Measurements from ENCODE around the genes DPRX, MBOAT7 and LILRA5.

GRCh38 chr19:53079472-53079973 is 23.7 kb downstream of the ZNF160 start:
- RRBS = no CpG with 5 or more reads among the region's 8 CpGs

GRCh38 chr19:53089647-53090434 is 13.4 kb downstream of the ZNF160 start:
- RRBS = no CpG with 5 or more reads among the region's 4 CpGs

- RRBS = no CpG with 5 or more reads among the region's 6 CpGs
These were observed 2.2 kb downstream of the ZNF415 start for GRCh38 chr19:53130612-53130881.

DNA sequence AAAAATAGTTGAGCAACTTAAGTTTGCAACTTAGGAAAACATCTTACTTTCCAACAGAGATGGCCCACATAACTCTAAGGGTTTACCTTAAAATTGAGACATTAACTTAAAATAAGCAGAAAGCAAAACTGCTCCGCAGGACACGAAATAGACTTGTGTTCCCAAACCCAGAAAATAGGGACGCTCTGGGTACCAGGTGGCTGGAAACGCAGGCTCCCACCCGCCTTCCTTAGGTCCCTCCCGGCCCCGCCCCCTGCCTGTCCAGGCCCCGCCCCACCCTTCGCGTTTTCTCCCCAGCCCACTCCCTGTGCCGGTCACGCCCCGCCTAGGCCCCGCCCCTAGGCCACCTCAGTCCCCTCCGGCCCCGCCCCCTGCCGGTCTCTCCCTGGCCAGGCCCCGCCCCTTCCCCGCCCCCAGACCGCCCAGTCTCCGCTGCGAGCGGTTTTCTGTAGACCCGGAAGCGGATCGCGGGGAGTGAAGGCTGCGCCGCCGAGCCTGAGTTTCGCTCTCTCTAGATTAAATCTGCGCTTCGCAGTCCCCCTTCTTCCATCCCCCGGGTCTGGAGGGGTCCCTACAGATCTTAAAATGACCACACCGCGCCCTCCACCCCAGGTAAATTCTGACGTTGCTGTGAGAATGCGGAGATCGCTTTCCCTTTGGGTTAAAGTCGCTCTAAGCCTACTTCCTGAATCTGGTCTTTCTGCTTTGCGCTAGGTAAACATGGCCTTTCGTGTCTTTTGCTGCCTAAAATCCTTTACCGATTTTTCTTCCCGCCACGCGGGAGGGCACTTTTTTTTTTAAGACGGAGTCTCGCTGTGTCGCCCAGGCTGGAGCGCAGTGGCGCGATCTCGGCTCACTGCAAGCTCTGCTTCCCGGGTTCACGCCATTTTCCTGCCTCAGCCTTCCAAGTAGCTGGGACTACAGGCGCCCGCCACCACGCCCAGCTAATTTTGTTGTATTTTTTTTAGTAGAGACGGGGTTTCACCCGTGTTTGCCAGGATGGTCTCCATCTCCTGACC is 3.8 kb upstream of the ZNF665 start:
- RRBS = 17% methylated on average over 22 of the region's 60 CpGs

DNA sequence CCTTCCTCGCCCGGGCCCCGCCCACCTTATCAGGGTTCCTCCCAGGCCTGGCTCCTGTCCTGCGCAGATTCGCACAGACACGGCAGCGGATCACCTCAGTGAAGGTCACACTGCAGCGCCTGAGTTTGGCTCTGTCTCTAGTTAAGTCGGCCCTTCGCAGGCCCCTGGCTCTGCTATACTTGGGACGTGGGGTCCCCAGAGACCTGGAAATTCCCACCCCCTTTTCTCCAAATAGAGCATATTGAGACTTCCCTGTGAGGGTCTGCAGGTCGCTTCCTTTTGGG is 7.2 kb upstream of the ZNF525 start:
- RRBS = 28% methylated on average over 2 of the region's 12 CpGs

GRCh38 chr19:53396346-53396721 is 1.4 kb downstream of the ZNF765 start:
- RRBS = no CpG with 5 or more reads among the region's 4 CpGs

GRCh38 chr19:53422972-53423409 is 8.8 kb upstream of the ZNF761 start:
- RRBS = no CpG with 5 or more reads among the region's 11 CpGs

DNA sequence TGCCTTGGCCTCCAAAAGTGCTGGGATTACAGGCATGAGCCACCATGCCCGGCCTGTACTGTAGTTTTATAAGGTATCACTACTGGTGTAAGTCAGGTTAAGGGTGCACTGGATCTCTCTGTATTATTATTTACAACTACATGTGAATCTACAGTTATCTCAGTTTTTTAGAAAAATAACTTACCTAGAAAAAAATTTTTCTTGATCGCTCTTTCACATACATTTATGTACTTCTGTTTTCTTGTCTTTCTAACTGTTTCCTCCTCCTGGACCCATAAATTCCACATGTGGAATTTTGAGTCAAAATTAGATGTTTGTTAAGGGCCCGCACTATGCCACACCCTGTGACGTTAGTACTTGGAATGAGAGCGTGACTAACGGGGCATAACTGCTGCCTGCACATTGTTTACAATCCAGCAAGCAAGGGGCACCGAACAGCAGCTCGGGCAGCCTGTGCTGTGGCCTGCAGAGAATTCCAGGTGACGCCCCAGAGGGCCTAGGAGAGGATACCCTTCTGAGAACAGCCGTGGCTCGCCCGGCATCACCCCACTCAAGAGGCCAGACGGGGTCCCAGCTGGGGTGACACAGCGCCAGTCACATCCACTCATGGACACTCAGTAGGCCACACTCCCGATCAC is 7.1 kb downstream of the ZNF331 start:
- RRBS = no CpG with 5 or more reads among the region's 15 CpGs

- RRBS = no CpG with 5 or more reads among the region's 13 CpGs
These were observed 7.9 kb downstream of the ZNF331 start for GRCh38 chr19:53545792-53546303.

GRCh38 chr19:53573869-53574225 is 35.9 kb downstream of the ZNF331 start:
- RRBS = no CpG with 5 or more reads among the region's 5 CpGs

DNA sequence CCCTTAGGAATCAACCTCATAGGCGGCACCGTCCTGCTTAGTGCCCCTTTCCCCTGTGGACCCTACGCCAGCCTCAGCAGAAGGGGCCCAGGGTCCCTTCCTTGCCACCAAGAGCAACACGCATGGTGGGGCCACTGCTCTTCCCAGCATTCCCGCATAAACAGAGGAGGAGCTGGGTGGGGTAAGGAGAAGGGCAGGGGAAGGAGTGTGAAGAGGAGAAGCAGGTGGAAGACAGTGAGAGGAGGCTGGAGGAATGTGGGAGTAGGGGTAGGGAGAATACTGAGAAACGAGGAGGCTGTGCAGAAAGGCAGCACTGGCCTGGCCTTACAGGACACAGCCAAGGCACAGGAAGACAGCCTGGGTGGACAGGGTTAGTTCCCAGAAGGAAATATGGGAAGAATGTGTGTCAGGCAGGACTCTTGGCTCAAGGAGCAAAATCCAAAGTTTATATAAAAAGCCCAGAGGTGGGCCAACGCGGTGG is 44.0 kb downstream of the ZNF331 start:
- RRBS = no CpG with 5 or more reads among the region's 8 CpGs

- RRBS = no CpG with 5 or more reads among the region's 19 CpGs
These were observed at the start of gene DPRX for GRCh38 chr19:53631583-53632258. Gene DPRX, plus strand, starts transcription at chr19:53631999.

DNA sequence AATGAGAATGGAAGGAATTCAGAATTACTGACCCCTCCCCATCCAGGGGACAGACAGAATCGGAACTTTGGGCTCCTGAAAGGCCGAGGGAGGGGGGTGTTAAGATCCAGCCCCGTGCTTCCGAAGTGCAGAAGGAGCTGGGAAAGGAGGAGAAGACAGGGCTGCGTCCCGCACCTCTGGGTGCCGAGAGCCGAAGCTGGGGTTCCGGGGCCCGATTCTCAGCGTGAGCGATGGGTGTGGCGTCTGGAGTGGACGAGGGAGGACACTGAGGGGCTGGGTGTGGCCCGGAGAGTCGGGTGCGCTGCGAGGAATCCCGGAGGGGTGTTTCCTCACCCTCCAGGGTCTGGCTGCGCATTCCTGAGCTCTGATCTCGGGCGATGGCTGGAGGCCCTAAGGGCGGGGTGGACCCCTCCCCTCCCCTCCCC is 766 bp downstream of the MYADM start:
- RRBS = under 1% methylated on average over 6 of the region's 23 CpGs

DNA sequence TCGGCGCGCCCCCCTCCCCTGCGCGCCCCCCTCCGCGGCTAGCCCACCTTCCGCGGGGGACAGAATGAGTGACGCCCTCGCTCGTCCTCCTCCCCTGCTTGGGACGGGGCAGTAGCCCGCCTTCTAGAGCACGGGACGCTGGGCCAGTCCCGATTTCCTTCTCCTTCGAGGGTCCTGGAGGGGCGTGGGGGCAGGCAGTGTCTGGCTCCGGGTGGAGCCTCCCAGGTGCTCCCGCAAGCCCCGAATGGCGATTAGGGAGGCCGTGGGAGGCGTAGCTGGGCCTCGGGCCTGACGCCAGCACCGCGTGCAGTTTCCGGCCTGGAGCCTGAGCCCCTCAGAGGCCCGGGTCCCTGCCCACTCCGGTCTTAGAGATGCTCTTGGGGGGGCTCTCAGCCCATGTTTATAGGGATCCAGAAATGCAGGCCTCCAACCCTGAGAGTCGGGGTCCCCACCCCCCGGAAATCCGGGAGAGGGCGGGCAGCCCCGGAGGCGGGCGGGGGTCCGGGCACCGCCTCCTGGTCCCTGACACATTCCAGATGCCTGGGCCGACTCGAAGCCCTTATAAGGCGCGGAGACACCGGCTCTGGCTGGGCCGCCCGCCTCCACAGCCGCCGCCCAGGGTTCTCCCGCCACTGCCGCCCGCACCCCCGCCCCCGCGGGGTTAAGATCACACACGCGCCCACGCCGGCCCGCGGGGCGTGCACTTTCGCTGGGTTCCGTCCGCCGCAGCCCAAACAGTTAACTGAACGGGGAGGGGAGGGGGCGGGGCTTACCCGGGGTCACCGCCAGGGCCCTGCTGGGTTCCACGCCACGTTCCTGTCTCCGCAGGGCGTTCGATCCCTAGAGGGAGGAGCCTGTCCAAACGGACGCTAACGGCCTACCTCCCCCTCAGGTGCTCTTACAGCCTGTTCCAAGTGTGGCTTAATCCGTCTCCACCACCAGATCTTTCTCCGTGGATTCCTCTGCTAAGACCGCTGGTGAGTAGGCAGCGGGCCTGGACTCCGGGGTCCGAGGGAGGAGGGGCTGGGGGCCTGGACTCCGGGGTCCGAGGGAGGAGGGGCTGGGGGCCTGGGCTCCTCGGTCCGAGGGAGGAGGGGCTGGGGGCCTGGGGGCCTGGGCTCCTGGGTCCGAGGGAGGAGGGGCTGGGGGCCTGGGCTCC is 1.6 kb downstream of the MYADM start:
- RRBS = 1% methylated on average over 33 of the region's 90 CpGs

DNA sequence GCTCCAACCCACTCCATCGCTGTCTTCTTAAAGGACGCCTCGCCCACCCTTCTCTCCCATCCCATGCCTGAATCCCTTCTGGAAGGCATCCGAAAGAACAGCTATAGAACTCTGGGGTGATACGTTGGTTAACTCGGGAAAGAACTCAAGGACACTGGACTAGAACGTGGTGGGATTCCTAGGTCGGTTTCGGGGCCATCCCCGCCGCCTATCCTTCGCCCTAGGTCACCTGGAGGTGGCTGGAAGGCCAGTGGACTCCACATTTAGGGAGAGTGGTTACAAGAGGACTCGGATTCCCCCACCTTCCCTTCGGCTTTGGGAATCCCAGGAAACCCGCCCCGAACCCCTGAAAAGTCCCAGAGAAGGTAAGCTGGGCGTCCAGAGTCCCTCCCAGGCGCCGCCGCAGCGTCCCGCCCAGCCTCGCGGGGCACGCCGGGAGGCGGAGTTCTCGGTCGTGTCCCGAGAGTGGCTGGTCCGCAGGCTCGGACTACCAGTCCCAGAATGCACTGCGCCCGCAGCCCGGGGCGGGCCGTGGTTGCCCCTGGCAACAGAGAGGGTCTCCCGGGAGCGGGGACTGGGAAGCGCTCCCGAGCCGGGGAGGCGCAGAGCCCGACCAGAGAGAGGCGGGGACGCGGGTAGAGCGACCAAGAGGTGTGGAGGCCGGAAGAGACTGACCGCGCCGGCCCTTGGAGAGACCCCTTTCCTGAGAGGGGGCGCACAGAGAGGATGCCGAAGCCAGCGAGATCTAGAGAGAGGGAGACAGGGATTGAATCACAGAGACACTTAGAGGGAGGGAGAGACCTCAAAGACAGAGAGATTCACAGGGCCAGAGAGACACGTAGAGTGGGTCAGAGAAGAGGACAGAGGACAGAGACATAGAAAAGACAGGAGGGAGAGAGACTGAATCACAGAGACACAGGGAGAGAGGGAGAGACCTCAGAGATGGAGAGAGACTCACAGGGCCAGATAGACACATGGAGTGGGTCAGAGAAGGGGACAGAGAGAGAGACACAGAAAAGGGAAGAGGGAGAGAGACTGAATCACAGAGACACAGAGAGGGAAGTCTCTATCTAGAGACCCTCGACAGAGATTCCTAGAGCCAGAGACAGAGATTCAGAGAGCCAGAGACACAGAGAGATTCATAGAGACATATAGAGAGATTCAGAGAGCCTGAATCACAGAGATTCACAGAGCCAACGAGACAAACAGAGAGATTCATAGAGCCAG is 2.6 kb upstream of the PRKCG start:
- RRBS = 2% methylated on average over 19 of the region's 58 CpGs

- RRBS = 98% methylated on average over 8 of the region's 17 CpGs
These were observed 5.4 kb downstream of the NDUFA3 start for GRCh38 chr19:54107986-54108431.

DNA sequence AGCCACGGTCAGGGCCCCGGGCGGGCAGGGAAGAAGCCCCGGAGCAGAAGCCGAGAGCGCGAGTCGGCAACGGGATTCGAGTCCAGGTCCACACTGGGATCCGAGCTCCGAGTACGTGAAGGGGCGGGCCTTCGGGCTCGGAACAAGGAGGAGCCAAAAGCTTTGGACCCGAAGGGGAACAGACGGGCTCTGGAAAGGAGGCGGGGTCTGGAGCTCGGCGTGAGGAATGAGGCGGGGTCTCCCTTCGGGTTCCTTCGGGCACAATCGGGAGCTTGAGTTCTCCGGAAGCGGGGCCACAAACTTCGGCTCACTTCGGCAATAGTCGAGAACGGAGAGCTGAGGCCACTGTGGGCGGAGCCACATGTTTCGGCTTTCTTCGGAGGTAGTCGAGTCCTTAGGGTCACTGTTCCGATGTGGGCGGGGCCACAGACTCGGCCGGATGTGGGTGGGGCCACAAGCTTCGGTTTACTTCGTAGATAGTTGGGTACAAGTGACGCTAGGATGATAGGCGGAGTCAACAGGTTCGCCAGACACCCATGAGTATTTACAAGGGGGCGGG is at the start of gene MBOAT7:
Gene MBOAT7 (minus strand): TSS at position 95 of the 559 bp plus-strand sequence.
- RRBS = under 1% methylated on average over 6 of the region's 45 CpGs

GRCh38 chr19:54196608-54197164 is 4.0 kb upstream of the RPS9 start:
- RRBS = no CpG with 5 or more reads among the region's 6 CpGs

- RRBS = no CpG with 5 or more reads among the region's 26 CpGs
These were observed 1.8 kb downstream of the LILRB5 start for GRCh38 chr19:54255135-54255813.

DNA sequence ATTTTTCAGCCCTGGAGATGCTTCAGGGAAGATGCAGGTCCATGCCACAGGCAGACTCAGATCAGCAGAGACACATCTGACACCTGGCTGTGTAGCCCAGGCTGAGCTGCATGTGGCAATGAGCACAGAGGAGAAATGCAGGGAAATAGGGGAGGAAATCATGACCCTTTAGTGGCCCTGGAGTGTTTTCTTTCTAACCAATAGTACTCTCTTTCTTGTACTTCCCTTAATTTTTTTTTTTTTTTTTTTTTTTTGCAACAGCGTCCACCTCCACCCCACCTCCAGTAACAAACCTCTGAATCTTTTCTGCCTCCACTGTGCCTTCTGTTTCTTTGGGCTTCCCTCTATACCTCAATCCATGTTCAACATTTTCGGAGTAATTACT is at the start of gene LILRA5:
Gene LILRA5 (minus strand): TSS at position 139 of the 385 bp plus-strand sequence.
- RRBS = no CpG with 5 or more reads among the region's 2 CpGs

Data from CMK (cell line).